Mononuclear cell (primary cell): ENCODE measurements around the genes RNF220, TESK2, IPP and MAST2.

GRCh38 chr1:44404806-44406019, at the start of gene RNF220:
TSS of gene RNF220 (plus strand) at chr1:44405255.
- RRBS, result 5% methylated on average over 8 of the region's 70 CpGs

- RRBS, result under 1% methylated on average over 16 of the region's 30 CpGs
Observed at GRCh38 chr1:44406020-44406426, 968 bp downstream of the RNF220 start.

- RRBS, result 3% methylated on average over 5 of the region's 42 CpGs
Observed at GRCh38 chr1:44418072-44418790, 13.2 kb downstream of the RNF220 start.

DNA sequence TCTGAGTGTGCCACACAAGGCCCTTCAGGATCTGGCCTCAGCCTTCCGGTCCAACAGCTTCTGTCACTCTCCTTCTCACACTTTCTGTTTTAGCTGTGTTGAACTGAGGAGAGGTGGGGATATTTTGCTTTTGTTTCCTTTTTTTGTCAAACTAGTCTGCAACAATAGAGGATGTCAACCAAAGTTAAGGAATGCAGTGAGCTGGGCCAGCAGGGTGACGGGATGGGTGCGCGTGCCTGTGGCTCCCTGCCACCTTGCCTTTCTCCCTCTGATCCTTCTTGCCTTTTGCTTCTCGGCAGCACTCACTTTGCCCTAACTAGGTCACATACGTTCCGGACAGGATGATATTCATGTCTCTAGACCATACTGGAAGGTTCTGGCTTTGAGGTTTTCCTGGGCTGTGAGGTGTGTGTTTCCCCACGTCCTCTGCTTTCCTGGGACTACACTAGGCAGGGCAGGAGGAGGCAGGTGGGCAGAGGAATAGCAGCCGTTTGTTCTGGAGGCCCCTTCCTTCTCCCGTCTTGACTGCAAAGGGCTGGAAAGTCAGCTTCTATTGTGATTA, 67.7 kb downstream of the RNF220 start:
- RRBS, result no CpG with 5 or more reads among the region's 10 CpGs

- RRBS, result 13% methylated on average over 6 of the region's 14 CpGs
Observed at GRCh38 chr1:44542883-44543301, 131.4 kb downstream of the TMEM53 start.

DNA sequence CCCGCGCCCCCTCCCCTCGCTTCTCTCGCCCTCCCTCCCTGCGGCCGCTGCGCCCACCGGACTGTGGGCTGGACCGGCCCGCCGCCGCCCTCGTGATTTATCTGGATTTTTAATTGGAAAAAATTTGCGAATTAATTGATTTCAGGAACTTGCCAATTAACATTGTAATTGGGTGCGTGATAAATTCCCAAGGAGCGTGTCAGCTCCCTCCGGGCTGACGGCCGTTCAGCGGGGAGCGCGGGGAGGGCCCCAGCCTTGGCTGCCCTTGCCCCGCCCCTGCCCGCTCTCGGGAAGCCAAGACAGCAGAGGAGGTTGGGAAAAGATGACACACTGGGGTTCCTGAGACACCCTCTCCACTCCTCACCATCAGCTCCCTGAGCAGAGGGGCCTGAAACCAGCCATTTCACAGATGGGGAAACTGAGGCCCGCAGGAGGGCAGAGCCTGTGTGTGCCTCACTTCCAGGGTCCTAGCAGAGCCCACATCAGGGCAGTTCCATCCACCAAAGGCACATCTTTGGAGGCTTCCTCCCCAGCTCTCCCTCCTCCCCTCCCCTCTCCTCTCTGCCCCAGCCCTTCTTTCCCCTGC, 56.9 kb downstream of the TMEM53 start:
- RRBS, result 99% methylated on average over 5 of the region's 26 CpGs

GRCh38 chr1:44631812-44633000, 42.1 kb downstream of the TMEM53 start:
- RRBS, result 1% methylated on average over 41 of the region's 86 CpGs

- RRBS, result no CpG with 5 or more reads among the region's 7 CpGs
Observed at GRCh38 chr1:44635275-44635697, 39.0 kb downstream of the TMEM53 start.

DNA sequence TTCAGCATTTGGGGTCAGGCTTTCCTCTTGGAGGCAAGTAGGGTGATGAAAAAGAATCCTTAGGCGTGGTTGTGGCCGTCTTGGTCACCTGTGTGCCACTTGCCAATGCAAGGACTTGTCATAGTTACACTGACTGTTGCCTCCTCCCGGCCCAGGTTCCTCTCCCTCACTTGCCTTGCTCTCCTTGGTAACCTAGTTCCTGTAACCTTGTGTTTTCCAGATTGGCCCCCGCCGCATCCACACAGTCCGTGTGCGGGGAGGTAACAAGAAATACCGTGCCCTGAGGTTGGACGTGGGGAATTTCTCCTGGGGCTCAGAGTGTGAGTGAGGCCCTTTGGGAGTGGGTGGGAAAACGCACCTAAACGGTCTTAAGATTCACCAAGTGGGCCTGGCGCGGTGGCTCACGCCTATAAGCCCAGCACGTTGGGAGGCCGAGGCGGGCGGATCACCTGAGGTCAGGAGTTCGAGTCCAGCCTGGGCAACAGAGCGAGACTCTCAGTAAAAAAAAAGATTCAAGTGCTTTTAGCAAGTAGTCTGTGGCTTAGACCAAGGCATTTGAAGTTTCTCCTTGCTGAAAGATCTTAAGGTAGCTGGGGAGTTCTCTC, 1.2 kb downstream of the RPS8 start:
- RRBS, result no CpG with 5 or more reads among the region's 20 CpGs

GRCh38 chr1:44817046-44818461, 9.2 kb downstream of the BTBD19 start:
- RRBS, result no CpG with 5 or more reads among the region's 16 CpGs

- RRBS, result no CpG with 5 or more reads among the region's 13 CpGs
Observed at GRCh38 chr1:45000272-45000927, 10.7 kb downstream of the HECTD3 start.

DNA sequence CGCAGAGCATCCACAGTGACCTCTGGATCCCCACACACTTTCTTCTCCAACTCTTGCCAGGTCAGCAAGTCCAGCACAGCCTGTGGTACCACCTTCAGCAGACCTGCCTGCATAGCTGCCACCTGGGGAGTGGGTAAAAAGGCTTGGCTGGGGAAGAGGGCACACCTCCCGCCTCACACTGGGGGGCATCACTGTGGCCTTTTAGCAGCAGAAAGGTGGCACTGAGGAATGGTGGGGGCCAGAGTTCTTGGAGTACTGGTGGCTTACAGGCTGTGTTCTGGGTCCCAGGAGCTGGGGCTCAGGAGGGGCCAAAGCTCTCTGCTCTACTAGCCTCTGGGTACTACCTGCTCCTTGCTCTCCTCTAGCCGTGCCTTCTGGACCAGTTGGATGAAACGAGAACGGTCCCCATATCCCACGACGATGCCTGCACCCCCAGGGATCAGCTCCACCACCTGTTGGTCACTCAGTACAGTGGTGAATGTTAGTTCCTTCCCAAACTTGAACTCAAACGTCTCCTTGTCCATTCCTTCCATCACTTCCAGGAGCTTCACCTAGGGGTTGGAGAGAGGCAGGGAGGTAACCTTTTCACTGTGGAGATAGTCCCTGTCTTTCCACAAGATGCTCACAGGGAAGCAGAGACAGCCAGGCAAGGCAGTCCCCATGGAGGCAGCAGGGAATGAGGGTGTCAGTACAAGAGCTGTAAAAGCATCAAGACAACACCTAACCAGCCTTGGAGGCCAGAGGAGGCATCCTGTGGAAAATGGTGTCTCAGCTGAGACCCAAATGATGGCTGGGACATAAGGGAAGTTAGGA, 6.7 kb downstream of the HECTD3 start:
- RRBS, result no CpG with 5 or more reads among the region's 8 CpGs

GRCh38 chr1:45266129-45266828, 59.9 kb upstream of the ZSWIM5 start:
- RRBS, result no CpG with 5 or more reads among the region's 7 CpGs

DNA sequence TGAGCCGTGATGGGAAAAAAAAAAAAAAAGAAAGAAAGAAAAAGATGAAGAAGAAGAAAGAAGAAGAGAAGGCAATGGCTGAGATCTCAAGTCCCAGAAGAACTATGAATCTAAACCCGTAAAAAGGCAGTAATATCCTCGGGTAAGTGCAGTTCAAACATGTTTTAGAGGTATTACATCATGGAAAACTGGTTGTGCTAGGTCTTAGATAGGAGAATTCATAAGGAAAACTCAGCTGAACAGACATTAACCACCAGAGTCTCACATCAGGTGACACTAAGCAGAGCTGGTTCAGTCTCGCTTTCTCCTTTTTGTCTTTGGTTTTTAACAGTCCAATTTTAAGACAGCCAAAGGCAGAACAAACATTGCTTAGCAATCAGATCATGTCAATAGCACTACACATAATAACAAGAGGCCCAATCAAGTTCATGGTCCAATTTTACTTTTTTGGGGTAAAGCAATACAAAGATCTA, 63.3 kb downstream of the TOE1 start:
- RRBS, result no CpG with 5 or more reads among the region's 4 CpGs

GRCh38 chr1:45490616-45491725, at the start of gene TESK2:
TSS of gene TESK2 (minus strand) at chr1:45491163.
- RRBS, result 2% methylated on average over 14 of the region's 71 CpGs

GRCh38 chr1:45609052-45610337, 14.4 kb downstream of the CCDC17 start:
- RRBS, result no CpG with 5 or more reads among the region's 13 CpGs

- RRBS, result no CpG with 5 or more reads among the region's 9 CpGs
Observed at GRCh38 chr1:45612316-45613408, 11.2 kb downstream of the CCDC17 start.

- RRBS, result 87% methylated on average over 17 of the region's 58 CpGs
Observed at GRCh38 chr1:45622925-45623762, 710 bp downstream of the CCDC17 start.

DNA sequence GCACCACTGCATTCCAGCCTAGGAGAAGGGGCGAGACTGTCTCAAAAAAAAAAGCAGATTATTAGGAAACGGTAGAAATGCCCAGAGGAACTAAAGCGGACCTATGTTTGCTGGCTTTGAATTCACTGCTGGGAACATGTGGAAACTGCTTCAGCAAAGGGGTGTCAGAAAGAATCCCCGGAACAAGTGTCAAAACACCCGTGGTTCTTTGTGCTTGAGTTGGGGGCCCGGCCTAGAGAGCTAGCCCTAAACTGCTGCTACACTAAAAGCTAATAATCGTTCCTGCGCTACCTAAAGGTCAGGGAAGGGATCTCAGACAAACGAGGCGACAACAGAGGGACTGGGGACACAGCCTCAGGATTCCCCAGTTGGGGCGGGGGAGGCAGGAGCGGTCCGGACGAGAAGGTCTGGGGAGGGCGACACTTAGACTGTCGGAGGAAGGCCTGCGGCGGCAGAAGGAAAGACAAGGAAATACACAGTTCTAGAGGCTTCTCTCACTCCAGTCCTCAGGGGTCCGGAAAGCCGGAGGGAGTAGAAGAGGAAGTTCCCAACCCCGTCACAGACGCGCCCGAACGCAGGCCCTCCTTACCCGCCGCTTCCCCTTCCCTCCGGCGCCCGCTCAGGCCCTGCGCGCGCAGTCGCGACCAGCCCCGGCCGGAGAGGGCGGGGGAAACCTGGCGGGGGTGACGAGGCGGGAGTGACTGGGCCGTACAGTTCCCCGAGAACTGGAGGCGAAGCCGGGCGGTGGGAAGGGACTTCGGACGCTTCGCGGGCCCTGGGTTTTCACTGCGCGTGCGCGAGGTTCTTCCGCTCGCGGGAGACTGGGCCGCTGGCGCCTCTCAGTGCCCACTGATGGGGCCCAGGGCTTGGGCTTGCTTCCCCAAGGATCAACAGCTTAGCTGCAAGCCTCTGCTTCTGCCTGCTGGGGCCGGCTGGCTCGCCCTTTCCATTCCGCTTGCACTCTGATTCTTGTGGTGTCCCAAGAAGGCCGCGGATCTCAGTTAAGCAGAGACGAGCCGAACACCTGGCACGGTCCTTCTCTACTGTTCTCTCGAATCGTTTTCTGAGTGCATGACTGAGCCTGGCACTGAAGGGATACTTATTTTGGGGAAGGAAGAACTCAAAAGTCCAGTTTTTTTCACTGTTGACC, at the start of gene IPP:
IPP (minus strand) TSS at position 646 of the 1,150 bp plus-strand sequence.
- RRBS, result 4% methylated on average over 27 of the region's 69 CpGs

DNA sequence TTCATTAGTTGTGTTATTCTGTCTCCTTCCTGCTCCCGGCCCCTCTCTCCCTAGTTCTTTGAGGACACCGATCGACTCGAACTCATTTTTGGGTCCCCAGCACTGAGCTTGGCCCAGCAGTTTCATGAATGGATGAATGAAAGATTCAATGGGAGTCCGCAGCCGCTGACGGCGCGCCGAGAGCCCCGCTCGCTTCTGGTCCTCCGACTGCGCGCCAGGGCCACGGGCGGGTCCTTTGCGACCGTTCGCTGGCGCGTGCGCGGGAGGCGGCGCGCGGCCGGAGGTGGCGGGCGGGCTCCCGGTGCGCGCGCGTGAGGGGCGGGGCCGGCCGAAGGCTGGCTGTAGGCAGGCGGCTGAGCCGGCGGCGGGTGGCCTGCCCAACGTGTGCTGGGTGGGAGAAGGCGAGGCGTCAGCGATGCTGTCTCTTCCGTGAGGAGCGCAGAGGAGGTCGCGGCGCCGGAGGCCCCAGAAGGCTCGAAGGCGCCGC, at the start of gene MAST2:
MAST2 (plus strand) TSS at position 342 of the 487 bp plus-strand sequence.
- RRBS, result 2% methylated on average over 4 of the region's 56 CpGs